A375 (cell line): Measurements from ENCODE around the genes PLEKHH3, RAMP2 and COA3.

GRCh38 chr17:42188960-42189858 lies 4.0 kb upstream of the HCRT start:
- RAMPAGE, long total RNA, result no peak

DNA sequence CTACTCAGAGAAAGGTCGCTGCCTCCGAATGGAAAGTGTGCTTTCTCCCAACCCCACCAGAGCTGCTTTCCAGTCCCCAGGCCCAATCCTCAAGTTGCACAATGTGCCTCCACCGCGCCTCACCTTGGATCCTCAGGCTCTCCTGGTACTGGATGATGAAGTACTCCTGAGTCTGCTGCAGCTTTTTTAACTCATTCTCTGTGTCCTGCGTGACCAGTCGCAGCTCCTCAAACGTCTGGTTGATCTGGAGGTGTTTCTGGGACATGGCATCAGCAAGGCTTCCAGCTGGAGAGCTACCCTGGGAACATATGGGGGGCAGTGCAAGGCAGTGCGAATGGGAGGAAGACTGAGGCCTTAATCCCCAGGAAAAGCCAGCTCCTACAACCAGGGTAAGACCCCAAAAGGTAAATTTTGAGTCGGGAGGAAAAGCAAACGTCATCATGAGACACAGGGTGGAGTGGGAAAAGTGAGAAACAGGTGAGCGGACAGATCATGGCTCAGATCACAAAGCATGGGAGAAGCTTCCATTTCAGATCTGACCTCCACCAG lies 29.0 kb upstream of the GHDC start:
- RAMPAGE, long total RNA, result no peak

DNA sequence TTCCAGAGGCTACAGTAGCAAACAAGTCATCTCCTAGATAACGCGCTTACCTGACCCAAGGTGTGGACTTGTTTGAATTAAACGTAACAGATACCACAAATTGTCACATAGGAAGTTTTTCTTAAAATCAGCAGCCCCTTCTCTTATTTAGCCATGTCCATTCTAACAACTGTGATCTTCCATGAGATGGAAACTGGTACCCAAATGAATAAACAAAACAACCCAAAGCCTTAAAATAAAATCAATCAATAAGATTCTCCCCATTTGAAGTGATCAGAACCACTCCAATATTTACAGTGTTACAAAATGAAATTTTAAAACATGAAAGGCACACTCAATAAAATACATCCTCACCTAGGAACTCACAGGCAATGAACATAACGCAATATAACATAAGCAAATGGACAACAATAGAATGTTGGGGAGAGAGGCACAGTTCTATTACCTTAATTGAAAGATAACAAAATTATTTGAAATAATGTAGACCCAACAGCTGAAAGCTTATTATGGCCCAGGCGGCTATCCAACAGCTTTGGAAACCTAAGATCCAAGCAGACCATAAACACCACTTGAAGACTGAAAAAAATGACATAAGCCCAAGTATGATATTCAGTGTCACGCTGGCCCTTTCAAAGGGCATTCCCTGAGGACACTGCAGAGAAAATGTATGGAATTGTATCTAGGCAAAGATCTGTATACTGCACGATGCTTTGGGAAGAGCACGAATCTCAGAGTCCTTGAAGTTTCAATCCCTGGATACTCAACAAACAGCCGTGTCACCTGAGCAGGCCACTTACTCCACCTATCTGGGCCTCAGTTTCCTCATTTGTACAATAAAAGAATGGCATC lies 1.6 kb downstream of the STAT5B start:
- RAMPAGE, long total RNA, result no peak

DNA sequence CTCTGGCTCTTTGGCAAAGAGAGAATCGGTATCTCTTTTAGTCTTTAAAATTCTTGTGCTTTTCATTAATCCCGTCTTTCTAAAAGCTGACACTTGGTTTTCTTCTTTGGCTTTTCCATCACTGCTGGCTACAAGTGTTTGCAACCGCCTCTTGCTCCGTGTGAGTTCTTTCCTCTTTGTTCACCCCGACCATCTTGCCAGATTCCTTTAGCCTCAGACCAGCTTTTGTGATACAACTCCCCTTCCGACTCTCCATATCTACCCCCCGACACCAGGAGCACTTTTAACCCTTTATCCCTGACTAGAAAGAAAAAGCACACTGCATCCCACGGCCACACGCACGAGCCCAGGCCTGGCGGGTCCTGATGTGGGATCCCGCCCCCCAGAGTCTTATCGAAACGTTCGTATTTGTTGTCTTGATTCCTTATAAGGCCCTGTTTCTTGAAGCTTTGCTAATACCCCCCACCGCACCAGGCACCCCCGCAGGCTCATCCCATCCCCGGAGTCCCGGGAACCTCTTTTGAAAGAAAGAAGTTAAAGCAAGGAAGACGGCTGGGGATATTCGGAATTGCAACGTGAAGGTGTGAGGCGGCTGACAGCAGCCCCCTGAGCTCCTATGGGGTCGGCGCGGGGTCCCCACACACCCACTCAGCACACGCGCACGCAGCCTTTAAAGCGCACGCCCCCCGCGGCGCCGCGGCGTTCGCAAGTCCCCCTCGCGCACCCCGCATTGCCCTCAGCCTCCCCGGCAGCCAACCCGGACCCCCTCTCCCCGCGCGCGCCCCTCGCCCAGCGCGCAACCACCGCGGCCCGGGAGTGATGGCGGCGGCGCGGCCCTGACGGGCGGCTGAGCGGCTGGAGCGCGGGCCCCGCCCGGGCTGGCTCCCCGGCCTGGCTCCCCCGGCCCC lies 626 bp downstream of the STAT5B start:
- RAMPAGE, long total RNA, result no peak

DNA sequence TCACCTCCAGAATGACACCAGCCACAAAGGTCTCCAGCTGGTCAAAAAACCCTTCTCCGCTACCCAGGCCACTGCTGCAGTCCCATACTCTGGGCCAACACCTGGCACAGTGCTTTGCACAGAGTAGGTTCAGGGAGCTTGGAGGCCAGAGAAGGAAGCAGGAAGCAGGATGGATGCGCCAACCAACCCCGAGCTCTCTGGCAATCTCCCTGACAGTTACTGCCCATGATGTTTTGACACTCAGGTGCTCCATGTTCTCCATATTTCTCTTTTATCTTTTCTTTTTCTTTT lies 1.2 kb upstream of the STAT5B start:
- RAMPAGE, long total RNA, result no peak

GRCh38 chr17:42286210-42286821 lies 2.0 kb upstream of the STAT5A start:
- RAMPAGE, long total RNA, result no peak

DNA sequence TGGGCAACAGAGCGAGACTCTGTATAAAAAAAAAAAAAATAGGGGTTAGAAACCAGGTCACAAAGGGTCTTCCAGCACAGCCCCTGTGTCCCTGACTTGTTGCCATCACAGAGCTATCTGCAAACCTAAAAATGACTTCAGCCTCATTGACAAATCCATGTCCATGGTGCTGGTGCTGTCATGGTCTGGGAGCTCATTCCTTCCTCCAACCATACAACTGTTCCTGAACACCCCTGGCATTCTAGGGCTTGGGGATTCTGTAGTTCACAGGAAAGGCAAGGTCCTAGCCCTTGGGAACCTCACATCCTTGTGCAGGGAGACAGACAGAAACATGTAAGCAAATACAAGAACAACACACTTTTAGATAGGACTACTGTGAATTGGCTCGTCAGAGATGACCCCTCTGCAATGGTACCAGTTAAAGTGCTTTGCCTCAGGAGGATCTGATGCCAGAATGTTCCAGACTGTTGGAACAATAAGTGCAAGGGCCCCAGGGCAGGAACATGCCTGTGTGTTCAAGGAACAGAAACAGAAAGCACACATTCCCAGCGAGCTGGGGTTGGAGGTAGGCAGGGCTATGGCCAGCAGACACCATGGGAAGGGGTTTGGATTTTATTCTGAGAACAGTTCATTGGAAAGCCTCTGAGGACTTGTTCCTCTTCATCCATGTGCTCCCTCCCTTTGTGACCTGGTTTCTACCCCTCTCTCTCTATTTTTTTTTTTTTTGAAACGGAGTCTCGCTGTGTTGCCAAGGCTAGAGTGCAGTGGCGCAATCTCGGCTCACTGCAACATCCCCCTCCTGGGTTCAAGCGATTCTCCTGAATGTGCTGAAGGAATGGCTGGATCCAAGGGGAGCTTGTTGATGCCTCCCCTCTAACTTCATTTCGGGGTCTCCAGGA lies 6.1 kb downstream of the STAT5A start:
- RAMPAGE, long total RNA, result no peak

- RAMPAGE, long total RNA, result no peak
Observed at GRCh38 chr17:42422967-42423043, 251 bp downstream of the CAVIN1 start.

DNA sequence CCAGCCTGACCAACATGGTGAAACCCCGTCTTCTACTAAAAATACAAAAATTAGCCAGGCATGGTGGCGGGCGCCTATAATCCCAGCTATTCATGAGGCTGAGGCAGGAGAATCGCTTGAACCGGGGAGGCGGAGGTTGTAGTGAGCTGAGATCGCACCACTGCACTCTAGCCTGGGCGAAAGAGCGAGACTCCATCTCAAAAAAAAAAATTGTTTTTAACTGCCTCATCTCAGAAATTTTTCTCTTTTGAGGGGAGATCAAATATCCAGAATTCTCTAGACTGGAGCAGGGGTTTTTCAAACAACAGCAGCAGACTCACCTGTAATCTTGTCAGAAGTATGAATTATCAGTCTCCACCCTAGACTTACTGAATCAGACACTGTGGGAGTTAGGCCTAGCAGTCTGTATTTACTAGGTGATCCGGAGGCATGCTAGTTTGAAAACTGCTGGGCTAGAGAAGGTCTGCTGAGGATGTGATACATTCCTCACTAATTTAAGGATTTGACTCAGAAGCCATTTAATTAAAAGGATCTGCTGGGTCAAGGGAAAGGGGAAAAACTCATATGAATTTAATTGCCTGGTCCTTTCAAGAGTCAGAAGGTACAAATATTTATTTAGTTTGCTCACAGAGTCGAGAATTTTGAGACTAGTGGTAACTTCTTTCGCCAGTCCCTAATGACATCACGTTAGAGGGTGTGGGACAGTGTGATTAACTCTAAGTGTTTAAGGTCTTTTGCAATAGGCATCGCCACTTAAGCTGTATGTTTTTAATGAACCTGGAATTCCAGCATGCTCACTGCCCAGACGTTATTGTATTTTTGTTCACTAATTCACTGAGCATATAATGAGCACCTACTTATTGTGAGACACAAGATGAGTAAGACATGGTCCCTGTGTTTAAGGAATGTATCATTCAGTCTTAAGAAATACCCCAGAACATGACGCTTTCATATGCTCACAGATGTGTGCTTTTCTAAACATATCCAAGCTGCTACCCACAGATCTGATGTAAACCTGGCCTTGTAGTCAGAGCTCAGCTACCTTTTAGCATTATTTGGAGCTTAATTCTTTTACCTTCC lies 14.2 kb downstream of the ATP6V0A1 start:
- RAMPAGE, long total RNA, result no peak

DNA sequence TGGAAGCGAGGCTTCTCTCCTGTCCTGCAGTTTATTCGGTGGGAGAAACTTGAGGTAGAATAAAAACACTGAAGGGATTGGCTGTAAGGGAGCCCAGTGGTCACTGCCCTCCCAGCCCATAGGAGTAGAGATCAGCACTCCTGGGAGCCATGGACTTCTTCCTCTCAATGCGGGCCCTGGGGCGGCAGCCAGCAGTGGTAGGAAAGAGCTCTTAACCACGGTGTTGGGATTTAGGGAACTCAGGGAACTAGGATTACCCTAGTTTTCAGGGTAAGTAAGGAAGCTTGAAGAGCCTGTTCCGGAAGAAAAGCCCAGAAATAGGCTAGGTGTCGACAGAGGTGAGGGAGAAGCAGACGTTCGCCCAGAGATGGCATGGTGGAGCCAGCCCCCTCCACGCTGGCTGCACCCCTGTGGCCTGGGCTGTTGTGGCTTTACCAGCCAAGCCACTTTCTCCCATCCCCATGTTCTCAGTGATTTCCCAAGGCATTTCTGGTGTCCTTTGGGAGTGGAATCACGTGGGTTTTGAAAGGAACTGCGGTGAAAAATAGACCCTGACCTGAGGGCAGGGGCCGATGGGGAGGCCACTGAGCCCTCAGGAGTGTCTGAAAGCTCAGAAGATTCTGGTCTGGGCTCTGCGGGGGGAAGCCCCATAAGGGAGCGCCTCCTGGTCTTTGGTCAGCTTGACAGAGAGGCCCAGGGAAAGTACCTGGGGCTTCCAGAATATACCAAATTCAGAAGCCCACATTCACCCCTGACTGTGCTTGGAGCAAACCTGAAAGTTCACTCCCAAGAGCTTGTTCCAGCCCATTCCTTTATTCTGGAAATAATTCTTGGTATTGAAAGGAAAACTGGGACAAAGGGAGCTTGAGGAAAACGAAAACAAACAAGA lies 23.5 kb upstream of the NAGLU start:
- RAMPAGE, long total RNA, result no peak

DNA sequence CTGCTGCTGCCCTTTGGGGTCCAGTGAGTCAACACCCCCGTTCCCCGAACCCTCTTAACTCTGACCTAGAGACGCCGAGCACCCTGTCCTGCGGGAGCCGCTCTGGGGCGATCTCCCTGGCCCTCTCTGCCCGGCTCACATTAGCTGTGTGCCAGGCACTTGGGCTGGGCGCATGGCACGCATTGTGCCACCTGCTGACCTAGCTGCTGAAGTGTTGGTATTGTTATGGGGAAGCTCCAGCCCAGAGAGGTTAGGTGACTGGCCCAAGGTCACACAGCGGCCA lies 1.1 kb downstream of the HSD17B1 start:
- RAMPAGE, long total RNA, result no peak

DNA sequence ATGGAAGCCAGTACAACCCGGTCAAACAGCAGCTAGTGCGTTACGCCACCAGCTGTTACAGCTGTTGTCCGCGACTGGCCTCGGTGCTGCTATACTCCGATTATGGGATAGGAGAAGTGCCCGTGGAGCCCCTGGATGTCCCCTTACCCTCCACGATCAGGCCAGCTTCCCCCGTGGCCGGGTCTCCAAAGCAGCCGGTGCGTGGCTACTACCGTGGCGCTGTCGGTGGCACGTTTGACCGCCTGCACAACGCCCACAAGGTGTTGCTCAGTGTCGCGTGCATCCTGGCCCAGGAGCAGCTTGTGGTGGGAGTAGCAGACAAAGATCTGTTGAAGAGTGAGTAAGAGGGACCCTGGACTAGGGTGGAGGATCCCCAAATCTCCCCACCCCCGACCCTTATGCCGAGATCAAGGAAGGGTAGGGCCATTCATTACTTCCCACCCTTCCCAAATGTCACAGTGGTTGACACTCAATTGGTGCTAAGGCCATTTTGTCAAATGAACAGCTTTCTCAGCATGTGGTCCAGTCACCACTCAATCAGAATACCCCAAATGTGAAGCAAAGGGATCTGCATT lies 1.1 kb downstream of the COASY start:
- RAMPAGE, long total RNA, result no peak

- RAMPAGE, long total RNA, result no peak
Observed at GRCh38 chr17:42572871-42573768, 4.4 kb downstream of the PSMC3IP start.

DNA sequence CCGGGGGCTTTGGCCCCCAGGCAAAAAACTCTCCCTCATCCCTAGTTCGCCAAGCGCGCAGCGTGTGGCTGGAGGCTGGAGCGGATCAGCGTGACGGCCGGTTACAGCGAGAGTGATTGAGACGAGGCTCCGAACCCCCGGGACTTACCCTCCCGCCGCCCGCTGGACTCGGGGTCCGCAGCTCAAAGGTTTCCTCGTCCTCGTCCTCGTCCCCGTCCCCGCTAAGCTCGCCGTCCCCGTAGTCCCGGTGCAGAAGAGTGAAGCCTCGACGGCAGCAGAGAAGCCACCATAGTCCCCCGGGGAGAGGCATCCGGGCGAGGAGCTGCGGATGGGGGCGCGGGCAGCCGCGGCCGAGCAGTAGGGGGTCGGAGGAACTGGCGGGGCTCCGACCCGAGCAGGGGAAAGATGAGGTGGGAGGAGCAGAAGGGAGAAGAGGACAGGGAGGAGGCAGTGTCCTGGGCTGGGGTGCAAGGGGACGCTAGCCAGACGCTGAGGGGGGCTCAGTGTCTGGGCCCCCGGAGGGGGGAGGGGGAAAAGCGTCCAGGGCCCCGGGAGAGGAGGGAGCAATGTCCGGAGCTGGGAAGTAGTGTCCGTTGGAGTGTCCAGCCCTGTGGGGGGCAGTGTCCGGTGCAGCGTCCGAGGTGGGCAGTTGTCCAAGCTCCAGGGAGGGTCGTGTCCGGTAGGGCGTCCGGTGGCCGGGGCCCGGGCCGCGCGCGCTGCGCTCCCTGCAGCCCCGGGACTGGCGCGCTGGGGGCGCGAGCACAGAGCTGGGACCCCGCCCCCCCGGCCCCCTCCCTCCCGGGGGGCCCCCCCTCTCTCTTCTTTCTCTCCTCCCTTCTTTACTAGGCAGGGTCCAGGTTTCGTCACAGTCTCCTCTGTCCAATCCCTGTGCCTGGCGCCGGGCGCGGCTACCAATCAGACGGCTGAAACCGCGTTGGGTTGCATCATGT lies at the start of gene PLEKHH3:
TSS of gene PLEKHH3 (minus strand) at position 741 of the 950 bp plus-strand sequence.
- RAMPAGE, long total RNA, result no peak

- RAMPAGE, long total RNA, result no peak
Observed at GRCh38 chr17:42749012-42749641, 4.3 kb upstream of the EZH1 start.

DNA sequence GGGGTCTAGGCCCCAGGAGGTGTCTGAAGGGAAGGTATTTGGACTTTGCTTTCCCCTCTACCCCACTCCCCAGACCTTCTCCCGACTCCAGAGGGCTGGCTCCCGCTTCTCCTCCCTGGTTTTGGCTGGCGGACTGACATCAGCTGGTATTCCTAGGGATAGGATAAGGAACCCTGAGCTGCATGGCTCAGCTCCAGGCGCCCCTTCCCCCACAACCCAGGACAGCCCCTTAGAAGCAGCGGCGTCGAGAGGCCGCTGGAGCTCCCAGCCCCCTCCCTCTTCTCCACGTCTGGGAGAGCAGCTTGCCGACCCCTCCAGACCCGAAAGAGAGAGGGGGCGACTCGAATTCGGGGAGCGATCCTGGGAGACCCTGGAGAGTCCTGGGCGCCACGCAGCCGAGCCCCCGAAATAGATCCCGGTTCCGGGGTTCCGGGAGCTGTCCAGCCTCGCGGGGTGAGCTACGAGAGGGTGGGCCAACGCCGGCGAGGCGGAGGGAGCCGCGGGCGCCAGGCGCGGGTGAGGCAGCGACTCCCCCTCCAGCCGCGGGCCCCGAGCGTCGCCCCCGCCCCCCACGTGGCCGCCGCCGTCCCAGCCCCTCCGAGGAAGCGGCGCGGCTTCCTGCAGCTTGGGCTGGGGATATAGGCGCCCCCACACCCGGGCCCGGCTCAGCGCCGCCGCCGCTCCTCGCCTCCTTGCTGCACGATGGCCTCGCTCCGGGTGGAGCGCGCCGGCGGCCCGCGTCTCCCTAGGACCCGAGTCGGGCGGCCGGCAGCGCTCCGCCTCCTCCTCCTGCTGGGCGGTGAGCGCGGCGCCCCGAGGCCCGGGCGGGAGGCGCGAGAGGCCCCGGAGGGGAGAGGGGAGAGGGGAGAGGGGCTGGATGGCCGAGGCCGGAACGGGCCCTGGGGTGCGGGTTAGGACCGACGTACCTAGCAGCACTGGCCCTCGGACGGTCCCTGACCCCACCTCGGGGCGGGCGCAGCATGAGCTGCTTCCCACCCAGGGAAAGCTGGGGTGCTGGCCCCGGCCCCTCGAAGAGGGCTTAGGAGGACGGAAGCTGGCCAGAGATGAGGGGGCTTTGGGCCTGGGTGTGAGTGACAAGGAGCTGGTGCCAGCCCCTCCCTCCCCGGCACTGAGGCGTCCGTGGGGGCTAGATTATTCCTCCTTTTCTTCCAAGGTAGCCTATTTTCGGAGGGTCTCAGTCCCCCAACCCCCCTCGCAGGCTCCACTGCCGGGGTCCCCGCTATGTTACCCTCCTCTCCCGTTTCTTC lies at the start of gene RAMP2:
TSS of gene RAMP2 (plus strand) at position 668 of the 1,268 bp plus-strand sequence.
- RAMPAGE, long total RNA, result no peak

DNA sequence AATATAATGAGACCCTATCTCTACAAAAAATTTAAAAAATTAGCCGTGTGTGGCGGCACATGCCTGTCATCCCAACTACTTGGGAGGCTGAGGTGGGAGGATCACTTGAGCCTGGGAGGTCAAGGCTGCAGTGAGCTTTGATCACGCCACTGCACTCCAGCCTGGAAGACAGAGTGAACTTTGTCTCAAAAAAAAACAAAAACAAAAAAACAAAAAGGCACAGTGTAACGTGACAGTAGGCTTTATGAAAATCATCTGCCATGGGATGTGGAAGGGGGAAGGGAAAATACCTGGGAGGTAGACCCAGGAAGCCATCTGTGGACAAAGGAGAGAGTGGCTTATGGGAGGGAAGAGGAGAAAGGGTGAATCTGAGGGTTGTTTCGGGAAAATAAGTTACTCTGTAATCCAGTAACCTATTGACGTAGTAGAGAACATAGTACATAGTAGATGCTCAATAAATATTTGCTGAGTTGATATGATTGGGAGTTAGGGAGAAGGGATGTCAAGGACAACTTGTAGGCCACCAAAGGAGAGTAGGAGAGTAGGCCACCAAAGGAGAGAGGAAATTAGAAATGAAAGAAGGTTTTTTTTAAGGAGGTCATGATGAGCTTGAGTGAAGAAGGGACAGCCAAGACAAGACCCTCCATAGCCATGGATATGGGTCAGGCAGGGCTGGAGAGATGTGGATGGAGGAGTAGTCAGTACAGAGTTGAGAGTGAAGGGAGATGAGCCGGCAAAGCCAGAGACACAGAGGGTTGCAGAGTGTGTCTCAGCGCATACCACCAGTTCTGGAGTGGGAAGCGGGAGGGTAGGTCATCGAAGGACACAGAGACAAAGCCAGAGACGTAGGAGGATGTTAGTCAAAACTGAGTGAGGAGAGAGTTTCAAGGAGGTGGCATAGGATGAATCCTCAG lies 8.4 kb downstream of the COA3 start:
- RAMPAGE, long total RNA, result no peak

DNA sequence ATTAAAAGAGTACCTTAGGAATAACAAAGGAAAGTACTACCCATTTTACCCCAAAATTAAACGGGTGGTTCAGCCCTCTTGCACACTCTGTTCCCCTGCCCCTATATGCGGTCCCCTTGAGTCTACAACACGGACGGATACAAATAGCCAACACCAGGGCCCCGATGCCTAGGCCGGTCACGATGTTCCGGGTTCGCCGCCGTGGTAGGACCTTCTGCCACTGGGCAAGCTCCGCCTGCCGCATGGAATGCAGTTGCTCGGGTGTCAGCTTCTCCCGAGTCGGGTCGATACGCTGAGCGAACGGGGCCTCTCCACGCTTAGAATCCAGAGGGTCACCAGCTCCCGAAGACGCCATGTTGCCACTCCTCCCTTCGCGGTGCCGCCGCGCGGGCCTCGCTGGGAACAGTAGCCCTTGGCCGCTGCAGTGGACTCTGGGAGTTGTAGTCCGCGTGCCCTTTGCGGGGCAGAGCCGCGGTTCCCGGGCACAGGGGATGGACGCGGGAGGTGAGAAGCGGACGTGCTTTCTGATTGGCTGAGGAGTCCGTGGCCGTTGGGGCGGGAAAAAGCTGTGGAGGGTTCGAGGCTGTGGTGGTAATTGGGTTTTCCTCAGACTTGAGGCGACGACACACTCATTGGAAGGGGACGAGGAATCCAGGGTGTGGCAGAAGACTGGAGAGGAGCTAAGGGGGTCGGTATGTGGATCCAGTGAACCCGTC lies at the start of gene COA3:
TSS of gene COA3 (minus strand) at position 378 of the 716 bp plus-strand sequence.
- RAMPAGE, long total RNA, result start-site peak on the minus strand centred at position 371 of the sequence, 16 bp wide, 174 and 72 reads in 2 replicates

DNA sequence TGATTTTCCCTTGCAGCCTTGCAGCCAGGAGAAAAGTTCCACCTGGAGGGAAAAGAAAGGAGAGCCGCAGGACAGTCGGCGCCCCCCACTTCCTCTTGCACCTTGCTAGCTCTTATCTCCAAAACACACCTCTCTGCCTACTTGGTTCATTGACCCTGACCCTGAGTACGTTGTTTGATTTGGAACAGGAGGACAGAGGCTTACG lies 15.7 kb downstream of the AOC3 start:
- RAMPAGE, long total RNA, result no peak

DNA sequence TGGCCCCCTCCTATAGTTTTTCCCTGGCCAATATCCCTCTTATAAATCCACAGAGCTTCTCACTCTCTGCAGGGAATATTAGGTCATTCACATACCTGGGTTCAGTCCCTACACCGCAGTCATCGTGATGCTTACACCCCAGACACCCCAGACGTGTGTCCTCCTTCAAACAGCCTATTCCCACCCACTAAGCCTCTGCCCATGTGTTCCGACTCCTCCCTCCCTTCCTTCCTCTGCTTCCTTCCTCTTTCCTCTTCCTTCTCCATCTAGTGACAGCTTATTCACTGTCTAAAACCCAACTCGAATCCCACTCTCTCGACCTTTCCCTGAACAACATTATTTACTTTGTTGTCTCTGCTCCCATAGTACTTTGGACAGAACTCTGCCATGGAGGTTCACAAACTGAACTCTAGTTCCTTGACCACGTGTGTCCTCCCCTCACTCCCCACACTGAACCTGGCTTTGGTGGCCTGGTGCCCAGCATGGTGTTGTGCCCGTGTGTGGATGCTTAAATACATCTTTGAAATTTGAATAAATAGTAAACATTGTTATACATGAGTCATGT lies 14.3 kb upstream of the G6PC1 start:
- RAMPAGE, long total RNA, result no peak